Spinal cord (tissue), 3 donors: ENCODE measurements around the genes CNOT8, HAVCR1 and GARIN3.

DNA sequence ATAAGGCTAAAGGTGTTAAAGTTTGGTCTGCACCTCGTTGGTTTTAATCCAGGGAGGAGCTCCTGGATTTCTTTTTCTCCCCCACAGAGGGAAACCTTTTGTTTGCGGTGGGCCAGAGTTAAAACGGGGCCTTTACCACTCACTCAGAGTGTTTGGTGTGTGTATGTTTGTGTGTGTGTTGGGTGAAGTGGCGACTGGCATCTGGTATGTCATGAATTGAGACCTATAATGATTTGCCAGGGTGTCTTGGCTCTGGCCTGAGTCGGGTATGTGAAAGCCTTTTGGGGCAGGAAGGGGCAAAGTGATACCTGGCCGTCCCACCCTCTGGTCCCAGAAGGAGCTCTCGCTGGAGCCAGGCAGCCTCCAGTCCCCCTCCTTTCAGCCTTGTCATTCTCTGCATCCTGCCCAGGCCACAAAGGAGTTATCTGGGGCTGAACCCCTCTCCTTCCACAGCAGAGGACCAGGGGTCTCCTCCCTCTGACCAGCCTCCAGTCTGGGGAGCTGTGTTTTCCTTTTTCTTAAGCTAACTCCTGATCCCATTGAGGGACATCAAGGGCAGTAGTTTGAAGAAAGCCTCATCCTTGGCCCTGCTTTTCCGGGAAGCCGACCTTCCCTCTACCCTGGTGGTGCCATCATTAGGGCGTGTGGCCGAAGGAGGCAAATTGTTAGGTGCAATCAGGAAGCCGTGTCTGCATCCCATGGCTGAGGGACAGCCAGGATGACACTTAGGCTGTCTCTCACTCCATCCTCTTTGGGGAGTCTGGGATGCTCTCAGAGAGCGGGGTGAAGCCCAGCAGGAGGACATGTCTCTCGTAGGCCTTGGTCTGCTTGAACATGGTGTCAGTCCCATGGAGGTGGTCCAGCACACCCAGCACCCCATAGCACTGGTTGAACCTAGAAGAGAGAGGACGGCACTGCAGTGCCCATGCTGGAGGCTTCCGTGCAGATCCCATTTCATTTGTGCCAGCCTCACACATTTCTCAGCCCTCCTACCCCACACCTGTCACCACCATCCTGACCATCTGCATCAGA is 30.5 kb downstream of the FAXDC2 start:
- PRO-cap, result no peak
- RAMPAGE, long total RNA, result no peak

DNA sequence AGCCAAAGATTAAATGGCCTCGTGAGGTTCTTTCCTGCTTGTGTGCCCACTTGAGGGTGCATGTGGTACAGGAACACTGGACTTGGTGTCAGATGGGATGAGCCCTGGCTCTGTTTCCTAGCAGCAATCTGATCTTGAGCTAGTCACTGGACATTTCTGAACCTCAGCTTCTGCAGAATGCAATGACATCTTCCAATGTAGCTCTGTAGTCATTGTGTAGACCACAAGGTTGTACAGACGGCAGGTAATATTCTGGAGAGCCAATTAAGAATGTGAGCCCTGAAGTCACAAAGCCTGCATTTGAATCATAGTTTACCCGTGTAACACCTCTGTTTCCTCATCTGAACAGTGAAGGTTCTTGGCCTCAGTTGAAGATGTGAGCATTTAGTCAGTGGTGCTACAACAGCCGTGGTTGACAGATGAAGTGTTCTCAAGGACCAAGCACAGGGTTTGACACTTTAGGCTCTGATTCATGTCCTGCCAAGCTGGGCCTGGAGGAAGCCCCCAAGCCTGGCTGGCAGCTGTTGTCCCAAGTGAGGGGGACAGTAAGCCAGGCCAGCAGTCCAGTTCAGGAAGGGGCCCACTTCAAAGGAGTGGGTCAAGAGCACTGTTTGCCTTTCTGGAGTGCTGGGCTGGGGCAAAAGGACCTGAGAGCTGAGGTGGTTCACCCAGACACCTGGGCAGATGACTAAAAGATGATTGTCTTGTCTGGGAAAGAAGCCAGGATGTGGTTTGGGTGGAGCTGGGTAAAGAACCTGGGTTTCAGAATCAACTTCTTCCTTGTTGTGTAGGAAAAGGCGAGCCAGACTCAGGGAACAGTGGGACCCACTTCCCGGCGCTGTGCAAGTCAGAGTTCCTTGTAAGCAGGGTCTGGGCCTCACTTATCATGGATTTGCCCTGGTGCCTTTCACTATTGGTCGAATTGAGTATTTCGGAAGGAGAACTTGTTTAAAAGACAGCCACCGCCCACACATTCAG is 20.7 kb downstream of the FAXDC2 start:
- PRO-cap, result no peak
- RAMPAGE, long total RNA, result no peak

- PRO-cap, result no peak
- RAMPAGE, long total RNA, result no peak
Measured at GRCh38 chr5:154856904-154857315, 1.5 kb upstream of the CNOT8 start.

GRCh38 chr5:154857932-154858896 is at the start of gene CNOT8:
Gene CNOT8, plus strand, starts transcription at chr5:154858627.
- PRO-cap, result no peak
- RAMPAGE, long total RNA, result no peak

DNA sequence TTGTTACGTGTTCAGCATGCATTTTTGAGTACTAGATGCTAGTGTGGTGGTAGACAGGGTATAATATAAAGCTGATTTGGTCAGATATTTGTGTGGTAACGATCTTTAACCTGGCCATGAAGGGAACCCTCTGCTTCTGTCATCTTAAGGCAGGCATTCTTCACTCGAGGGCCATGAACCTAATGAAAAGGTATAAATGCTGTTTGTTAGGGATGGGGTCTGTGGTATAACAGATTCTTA is 13.4 kb downstream of the CNOT8 start:
- PRO-cap, result no peak
- RAMPAGE, long total RNA, result no peak

DNA sequence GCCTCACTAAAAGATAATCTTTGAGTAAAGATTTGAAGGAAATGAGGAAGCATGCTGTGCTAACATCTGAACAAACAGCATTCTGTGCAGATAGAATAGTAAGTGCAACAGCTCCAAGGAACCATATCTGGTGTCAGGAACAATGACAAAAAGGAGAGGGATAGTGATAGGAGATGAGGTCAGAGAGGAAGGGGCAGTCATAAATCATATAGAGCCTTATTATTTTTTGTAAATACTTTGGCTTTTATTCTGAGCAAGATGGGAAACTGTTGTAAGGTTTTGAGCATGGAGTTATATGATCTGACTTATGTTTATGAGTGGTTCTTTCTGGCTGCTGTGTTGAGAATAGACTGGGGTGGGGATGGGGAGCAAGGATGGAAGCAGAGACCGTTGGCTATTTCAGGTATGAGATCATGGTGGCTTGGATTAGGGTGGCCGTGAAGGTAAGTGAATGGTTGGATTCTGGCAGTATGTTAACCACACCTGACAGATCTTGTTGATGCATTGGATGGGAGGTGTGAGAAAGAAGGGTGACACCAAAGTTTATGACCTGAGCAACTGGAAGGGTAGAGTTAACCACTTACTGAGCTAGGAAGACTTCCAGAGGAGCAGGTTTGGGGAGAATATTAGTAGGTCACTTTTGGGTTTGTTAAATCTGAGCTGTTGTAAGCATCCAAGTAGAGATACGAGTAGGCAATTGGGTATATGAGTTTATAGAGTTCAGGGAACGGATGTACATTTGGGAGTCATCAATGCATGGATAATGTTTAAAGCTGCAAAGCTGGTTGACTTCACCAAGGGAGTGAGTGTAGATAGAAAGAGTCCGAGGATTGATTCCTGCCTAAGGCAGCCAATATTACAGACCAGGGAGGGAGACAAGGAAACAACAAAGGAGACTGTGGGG is 4.2 kb downstream of the MRPL22 start:
- PRO-cap, result no peak
- RAMPAGE, long total RNA, result no peak

GRCh38 chr5:155136902-155137355 is 123.4 kb downstream of the KIF4B start:
- PRO-cap, result no peak
- RAMPAGE, long total RNA, result no peak

DNA sequence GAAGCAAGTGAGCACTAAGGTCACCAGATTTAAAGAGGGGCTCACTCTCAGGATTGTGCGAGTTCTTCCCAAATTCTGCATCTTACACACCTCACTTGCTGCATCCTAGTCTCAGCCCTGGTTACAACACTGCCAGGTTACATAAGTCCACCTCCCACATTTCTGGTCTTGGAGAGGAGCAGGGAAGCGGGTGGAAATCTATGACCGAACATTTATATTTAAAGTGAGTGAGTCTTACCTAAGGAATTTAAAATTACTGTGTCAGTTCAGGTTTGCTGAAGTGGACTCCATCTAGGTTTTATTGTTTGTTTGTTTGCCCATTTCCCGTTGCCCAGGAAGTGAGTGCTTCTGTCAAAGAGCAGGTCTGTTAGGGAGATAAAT is 179.4 kb downstream of the KIF4B start:
- PRO-cap, result no peak
- RAMPAGE, long total RNA, result no peak

- PRO-cap, result no peak
- RAMPAGE, long total RNA, result no peak
Measured at GRCh38 chr5:156271455-156271953, 55.5 kb upstream of the SGCD start.

DNA sequence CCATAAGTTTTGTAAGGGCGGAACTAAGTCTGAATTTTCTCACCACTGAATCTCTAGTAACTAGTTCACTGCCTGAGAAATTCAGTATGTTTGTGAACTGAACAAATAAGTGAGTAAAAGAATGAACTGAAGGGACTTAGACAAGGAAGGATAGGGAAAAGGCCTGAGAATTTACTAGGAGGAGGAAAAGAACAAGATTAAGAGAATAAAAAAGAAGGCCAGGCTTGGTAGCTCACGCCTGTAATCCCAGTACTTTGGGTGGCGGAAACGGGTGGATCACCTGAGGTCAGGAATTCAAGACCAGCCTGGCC is 122.3 kb downstream of the SGCD start:
- PRO-cap, result no peak
- RAMPAGE, long total RNA, result no peak

DNA sequence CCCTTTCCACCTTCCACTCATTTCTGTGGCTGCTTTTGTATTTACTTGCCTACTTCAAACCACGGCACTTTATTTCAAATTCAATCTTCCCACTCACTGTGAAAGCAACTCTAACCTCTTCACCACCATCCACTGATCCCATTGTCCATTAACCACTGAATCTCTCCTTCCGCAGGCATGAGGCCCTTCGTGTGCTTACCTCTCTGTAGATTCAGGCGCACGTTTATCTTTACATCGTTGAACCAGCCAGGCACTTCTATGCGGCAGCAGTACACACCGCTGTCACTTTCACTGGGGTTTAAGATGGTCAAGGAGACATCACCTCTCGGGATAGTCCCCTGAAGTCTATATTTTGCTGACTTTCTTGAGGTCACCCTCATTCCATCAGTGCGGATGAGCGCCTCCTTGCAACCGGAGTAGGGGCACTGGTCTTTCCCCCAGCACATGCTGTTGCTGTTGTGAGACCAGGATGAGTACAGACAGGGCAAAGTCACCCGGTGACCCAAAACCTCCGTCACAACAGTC is 8.7 kb downstream of the TIMD4 start:
- PRO-cap, result no peak
- RAMPAGE, long total RNA, result no peak

DNA sequence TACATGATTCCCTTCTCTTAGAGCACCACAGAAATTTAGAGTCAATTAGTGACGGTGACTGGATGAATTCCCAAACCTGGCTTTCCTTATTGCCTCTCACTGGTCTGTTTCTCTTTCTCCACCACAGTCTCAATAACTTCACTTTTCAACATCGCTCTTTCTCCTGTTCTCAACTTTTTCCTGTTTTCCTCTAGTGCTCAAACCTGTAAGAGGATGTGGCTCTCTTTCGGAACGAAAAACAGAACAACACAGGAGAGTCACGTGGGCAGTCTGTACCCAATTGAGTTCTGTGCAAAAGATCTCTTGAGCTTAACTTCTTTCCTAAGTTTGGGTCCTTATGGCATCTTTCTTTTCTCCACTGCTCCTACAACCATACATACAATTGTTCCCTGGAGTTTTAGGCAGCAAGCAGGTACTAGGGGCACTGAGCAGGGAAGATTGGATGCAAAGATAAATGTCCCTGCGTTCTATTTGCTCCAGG is 8.9 kb downstream of the HAVCR1 start:
- PRO-cap, result no peak
- RAMPAGE, long total RNA, result no peak

GRCh38 chr5:157058951-157059377 is at the start of gene HAVCR1:
Gene HAVCR1, minus strand, starts transcription at chr5:157059116.
- PRO-cap, result no peak
- RAMPAGE, long total RNA, result no peak

GRCh38 chr5:157166118-157166345 is at the start of gene GARIN3:
Gene GARIN3, minus strand, starts transcription at chr5:157166264.
- PRO-cap, result no peak
- RAMPAGE, long total RNA, result no peak

GRCh38 chr5:157189194-157189769 is 8.6 kb downstream of the ITK start:
- PRO-cap, result no peak
- RAMPAGE, long total RNA, result no peak

- PRO-cap, result no peak
- RAMPAGE, long total RNA, result no peak
Measured at GRCh38 chr5:157193493-157194213, 13.0 kb downstream of the ITK start.

GRCh38 chr5:157203385-157203885 is 22.8 kb downstream of the ITK start:
- PRO-cap, result no peak
- RAMPAGE, long total RNA, result no peak

DNA sequence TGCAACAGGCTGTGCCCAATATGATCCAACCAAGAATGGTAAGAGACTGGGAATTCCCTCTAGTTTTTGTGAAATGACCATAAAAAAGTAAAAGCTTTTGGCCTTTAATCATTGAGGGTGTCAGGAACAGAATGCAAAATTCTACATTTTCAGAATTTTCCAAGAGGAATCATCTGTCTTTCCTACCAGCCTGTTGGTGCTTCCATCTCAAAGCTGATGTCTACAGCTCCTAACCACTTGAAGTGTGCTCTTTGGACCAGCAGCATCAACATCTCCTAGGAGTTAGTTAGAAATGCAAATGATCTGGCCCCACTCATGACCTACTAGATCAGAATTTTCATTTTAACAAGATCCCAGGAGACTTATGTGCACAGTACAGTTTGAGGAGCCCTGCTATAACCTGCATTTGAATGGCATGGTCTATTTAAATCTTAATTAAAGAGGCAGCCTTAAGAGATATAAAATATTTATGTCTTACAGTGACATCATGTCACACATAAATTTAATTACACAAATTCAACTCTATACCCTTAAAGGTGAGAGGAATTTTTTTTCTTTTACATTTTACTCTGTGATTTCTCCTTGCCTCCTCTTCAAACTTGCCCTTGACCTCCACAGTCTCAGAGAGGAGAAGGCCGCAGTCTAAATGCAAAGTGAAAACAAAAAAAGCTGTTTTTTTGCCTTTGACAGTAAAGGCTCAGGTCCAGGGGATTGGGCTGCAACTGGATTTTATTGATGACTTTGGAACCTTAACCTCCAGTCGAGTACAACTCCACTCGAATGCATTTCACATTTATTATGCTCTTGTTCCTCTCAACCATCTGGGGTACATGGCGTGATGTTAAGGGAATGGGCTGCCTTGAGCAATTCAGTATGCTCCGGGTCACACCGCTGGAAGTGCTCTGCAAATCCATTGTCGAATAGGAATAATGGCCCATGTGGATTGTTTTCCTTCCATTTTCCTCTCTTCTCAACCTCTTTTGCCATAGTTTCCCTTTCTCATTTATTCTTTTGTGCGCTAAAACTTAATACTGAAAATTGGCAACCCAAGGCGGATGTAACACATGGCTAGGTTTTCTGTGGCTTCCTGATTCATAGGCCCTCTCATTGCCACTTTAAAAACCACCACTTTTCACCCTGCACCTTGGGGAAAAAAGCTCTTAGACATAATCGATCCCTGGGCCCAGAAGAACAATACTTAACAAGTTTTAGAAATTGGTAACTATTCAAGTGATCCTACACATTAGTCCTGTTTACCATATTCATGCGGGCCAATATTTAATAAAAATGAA is 34.1 kb downstream of the ITK start:
- PRO-cap, result no peak
- RAMPAGE, long total RNA, result no peak

DNA sequence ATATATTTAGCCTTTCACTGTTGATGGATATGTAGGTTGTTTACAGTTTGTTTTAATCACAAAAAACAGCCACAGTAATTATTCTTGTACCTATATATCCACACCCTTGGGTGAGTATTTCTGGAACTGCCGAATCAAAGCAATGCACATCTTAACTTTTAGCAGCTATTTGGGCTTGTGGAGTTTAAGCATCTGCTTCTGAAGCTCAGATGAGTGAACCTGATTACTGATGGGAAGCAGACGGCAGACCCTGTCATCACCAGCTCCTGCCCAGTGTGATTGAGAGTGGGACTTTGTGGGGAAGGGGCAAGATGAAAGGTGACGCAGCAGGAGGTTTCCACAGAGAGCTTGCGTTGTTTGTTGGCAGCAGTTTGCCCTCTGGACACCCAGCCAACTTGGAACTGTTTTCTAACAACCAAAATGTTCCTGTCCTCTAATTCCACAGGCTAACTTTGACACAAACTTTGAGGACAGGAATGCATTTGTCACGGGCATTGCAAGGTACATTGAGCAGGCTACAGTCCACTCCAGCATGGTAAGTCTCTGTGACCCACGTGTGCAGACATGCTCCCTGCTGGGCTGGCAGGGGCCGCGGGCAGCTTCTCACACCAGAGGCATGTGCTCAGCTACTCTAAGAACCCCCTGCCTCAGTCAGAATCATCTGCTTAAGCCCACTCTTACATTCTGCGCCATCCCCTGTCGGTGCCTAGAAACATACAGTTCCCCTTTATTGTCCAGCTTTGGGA is 20.8 kb downstream of the CYFIP2 start:
- PRO-cap, result no peak
- RAMPAGE, long total RNA, result no peak

- PRO-cap, result no peak
- RAMPAGE, long total RNA, result no peak
Measured at GRCh38 chr5:157327721-157328312, 17.7 kb downstream of the FNDC9 start.